Metastatic Lung Carcinoma in the Adrenal Gland (tissue), 1 donor: ENCODE data around the genes TBX21 and SKAP1.

DNA sequence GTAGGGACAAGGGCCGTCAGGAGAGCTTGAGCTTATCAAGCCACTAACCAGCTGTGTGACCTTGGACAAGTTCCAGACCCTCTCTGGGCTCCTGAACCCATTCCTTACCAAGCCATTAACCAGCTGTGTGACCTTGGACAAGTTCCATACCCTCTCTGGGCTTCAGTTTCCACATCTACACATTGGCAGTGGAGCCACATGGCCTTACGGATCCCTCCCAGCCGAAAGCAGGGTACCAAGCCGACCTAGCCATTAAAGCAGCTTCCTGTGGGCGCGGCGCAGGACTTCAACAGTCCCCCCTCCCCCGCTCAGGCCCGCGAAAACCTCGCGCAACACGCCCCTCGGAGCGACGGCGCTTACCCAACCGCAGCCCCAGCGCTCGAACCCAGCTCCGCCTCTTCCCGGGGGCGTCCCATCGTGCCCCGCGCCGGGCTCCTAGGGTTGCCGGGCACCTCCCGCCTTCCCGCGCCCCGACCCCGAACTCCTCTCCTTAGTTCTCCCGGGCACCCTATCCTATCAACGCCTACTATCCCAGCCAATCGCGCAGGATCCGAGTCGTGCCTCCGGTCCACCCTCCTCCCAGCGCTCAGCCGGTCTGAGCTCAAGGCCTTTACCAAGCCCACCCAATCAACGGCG is 565 bp upstream of the KPNB1 start:
- PRO-cap, result bidirectional peak, plus-strand start at position 415 of the sequence, minus-strand start at position 381 of the sequence; bidirectional peak, plus-strand start outside the sequence, minus-strand start at position 581 of the sequence

GRCh38 chr17:47683213-47684148 is 10.5 kb upstream of the TBKBP1 start:
- PRO-cap, result no peak

DNA sequence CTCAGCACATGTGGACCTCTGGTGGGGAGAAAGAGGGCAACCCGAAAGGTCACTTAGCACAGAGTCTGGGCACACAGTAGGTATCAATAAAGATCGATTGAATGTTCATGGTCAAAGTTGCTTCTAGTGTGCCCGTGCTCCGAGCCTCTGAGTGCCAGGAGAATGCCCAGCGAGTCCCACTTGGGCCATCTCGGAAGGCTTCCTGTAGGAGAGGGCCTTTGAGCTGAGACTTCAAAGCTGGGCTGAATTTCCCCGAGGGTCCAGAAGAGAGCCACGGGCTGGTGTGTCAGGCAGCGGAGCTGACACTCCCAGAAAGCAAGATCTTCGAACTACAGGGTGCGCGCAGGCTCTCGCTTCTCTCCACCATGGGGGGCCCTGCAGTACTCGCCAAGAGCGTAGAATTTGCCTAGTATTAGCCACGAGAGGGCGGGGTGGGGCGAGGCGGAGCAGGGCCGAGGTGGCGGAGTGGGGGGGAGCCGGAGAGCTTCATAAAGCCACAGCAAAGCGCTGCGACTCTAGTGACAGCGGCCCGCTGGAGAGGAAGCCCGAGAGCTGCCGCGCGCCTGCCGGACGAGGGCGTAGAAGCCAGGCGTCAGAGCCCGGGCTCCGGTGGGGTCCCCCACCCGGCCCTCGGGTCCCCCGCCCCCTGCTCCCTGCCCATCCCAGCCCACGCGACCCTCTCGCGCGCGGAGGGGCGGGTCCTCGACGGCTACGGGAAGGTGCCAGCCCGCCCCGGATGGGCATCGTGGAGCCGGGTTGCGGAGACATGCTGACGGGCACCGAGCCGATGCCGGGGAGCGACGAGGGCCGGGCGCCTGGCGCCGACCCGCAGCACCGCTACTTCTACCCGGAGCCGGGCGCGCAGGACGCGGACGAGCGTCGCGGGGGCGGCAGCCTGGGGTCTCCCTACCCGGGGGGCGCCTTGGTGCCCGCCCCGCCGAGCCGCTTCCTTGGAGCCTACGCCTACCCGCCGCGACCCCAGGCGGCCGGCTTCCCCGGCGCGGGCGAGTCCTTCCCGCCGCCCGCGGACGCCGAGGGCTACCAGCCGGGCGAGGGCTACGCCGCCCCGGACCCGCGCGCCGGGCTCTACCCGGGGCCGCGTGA is at the start of gene TBX21:
Gene TBX21 (plus strand): TSS at position 518 of the 1,104 bp plus-strand sequence.
- PRO-cap, result unidirectional peak, plus-strand start at position 518 of the sequence

DNA sequence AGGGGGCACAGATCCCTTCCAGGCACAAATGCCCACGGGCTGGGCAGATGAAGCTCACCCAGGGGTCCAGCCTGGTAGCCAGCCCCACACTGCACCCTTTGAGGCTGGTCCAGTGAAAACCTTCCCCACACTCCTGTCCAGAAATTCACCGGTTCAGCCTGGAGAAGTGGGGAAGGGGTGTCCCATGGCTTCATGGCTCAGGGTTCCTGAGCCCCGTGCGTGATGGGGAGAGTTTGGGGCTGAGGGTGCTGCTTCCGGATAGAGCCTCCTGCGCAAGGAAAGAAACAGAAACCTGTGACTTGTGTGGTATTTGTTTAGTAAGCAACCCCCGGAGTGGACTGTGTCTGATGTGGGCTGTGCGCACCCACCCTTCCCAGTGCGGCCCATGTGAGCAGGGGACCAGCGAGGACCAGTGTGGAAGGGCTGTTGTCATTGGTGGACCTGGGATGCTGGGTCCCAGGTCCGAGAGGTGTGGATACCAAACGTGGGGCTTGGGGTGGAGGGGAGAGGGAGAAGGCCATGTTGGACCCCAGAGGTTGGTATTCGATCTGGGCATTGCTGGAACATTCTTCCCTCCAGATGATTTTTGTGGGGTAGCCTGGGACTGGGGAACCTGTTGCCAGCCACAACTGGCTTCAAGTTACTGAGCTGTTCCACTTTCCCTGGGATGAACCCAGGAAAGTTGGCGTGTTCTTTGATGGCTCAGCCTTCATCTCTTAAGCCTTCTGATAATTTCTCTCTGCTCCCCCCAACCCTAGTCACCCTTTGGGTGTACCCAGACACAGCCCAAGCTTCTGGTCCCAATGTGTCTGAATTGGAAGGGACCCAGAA is 1.8 kb downstream of the TBX21 start:
- PRO-cap, result no peak

GRCh38 chr17:47830019-47830933 is 1.1 kb downstream of the MRPL10 start:
- PRO-cap, result no peak

DNA sequence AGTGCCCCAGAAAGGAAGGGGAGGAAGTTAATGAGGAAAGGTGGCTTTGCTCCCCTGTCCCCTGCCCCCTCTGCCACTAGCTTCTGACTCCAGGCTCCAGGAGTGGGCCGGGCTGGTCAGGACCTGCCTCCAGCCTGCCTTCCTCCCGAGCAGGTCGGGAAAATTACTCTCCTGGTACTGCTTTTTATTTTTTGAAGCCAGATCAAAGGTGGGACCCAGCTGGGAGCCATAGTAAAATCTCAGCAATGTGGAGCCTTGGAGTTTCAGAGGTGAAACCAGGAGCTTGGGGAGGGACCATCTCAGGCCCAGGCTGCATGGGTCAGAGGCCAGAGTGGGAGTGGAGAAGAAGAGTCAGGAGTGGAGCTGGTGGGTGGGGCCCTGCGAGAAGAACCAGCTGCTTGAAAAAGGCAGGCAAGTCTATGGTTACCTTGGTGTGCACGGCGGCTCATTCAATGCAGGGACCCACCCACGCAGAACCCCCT is 10.4 kb upstream of the SP2 start:
- PRO-cap, result no peak

DNA sequence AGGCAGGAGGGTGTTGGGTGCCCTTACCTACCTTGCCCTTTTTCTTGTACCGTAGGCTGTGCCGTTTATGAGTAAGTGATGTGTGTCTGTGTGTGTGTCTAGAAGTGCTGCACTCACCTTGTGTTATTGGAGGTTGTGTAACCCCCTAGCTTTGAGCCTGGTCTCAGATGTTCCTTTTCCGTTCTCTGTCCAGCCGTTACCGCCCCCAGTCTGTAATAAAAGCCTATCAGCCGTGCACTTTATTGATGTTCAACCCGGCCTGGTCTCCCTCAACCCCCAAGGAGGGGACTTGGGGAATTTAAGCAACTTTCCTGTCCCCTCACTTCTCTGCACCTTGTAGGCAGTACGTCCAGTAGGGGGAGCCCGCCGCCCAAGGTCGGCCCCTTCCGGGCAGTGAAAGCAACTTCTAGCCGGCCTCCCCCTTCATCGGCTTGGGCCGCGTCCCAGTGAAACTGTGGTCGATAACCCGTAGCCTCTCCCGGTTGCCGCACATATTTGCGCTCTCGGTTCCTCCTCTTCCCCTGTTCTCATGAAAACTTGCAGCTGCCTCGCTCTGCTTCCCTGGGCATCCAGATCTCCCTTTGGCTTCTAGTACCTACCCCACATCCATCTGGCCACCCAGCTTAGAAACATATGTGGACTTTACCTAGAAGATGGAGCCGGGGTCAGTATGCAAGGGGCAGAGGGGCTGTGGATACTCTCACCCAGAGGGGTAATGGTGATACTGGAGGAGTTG is 7.9 kb downstream of the PNPO start:
- PRO-cap, result unidirectional peak, minus-strand start at position 431 of the sequence

DNA sequence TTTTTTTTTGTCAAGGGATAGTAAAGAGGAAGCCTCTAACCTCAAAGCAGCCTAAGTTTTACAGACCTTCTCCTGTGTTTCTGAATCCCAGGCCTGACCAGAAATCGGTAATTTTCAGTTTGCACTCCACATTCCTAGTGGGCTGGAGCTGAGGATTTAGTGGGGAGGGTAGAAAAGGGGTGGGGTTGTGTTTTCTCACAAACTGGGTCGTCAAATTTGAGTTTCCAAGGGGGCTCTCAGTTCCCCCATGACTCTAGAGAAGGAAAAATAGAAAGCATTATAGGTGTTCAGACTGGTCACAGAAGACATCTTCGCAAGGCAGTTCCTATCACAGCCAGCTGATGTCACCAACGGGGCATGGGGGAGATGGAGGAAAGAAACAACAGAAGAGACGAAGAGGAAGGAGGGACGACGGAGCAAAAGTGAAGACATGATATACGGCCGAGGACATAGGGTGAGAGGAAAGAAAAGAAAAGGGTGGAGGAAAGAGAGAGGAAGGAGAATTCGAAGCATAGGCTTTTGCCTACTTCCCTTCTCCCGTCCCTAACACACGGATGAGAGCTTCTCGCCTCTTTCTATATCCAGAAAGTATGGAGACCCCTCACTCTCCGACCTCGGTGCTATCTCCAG is 26.3 kb downstream of the COPZ2 start:
- PRO-cap, result unidirectional peak, plus-strand start at position 385 of the sequence

DNA sequence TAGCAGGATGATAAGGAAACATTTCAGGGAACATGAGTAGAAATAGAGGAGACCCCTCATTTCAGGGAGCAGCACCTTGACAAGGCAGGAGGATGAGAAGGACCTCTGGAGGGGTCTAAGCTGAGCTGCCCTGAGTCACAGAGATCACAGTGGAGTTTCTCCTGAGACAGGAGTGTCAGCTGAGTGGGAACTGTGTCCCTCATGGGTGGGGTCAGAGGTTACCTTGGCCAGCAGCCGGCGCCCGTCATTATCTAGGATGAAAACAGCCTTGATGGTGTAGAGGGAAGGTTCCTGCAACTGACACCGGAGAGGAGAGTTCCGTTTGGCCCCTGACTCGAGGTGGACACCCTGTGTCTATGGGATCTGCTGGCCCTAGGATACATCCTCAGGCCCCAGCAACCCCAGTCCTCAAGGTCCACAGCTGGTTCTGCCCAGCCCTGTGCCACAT is 944 bp downstream of the COPZ2 start:
- PRO-cap, result no peak

DNA sequence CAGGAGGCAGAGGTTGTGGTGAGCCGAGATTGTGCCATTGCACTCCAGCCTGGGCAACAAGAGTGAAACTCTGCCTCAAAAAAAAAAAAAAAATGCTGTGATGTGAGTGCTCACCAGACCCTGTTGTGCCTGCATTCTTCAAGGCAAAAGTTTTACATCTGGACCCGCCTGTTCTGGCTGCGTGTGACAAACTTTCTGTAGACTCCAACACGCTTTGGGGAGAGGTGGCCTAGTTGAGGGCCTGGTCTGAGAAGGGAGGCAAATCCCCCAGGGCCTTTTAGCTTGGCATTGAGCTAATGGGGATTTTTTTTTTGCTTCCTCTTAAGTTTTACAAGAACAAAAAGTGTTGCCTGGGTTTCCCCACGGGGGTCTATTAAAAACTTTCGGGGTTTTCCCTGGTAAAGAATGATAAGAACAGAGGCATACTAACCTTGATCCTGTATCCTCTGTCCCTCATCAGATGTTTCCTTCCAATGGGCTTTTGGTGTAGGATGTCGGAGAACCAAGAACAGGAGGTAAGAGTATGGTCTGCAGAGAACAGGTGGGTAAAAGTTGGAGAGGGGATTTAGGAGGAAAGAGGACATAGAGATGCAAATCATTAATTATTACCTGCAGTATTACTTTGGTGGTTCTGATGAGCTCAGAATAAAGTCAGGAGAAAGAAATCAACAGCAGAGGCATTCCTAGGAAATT is 4.2 kb downstream of the SNX11 start:
- PRO-cap, result no peak

GRCh38 chr17:48429852-48430417 is at the start of gene SKAP1:
Gene SKAP1 (minus strand): TSS chr17:48430214.
- PRO-cap, result unidirectional peak, minus-strand start at chr17:48430212

GRCh38 chr17:48472393-48472732 is 42.3 kb upstream of the SKAP1 start:
- PRO-cap, result no peak

GRCh38 chr17:48492481-48493195 is 38.2 kb downstream of the HOXB1 start:
- PRO-cap, result no peak

- PRO-cap, result no peak
Measured at GRCh38 chr17:48528638-48529195, 2.1 kb downstream of the HOXB1 start.

DNA sequence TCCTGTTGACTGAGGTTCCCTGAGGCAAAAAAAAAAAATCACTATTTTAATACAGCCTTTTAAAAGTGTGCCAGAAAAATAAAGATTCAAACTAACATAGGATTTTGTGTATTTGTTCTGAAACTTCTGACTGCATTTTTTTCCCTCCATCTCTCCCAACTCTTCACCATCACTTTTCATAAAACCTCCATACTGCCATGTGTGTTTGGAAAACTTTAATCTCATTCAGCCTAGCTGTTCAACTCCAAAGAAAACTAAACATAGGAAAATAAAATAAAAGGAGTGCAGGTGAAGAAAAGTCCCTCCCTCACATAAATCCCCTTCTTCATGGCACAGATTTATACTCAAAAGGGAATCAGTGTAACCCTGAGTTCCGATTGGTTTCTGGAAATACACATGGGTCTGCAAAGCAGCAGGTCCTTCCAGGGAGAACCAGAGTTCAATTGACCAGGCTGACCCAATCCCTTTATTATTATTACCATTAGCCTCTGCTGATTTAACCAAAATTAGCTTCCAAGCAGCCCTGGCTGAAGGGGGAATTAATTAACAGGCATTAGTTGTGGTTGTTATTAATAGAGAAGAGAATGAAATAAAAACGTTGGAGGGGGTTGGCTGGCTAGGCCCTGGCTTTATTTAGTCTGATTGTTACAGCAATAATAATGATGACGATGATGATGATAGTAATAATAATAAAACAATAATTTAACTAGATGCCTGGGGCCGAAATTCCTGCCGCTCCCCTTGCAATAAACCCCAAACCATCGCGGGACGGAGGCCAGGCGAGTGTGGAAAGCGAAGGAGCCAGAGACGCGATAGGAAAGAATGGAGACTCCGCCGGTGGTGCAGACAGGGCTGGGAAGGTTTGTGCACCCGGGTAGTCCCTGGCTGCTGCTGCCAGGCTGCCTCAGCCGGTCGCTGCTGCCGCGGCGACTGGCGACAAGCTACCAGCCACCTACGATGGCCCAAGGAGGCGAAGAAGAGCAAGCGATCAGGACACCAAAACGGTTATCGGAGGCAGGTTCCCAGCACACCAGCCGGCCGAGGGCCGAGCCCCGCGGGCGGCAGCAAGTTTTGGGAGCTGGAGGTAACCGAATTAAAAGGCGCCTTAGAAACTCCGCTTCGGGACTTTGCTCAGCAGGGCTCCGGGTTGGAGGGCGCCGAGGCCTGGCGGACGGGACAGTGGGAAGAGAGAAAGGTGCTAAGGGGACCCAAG is 9.2 kb upstream of the HOXB2 start:
- PRO-cap, result no peak

GRCh38 chr17:48558456-48558899 is 13.6 kb upstream of the HOXB2 start:
- PRO-cap, result no peak

- PRO-cap, result no peak
Measured at GRCh38 chr17:48579170-48579530, 1.0 kb upstream of the HOXB4 start.

DNA sequence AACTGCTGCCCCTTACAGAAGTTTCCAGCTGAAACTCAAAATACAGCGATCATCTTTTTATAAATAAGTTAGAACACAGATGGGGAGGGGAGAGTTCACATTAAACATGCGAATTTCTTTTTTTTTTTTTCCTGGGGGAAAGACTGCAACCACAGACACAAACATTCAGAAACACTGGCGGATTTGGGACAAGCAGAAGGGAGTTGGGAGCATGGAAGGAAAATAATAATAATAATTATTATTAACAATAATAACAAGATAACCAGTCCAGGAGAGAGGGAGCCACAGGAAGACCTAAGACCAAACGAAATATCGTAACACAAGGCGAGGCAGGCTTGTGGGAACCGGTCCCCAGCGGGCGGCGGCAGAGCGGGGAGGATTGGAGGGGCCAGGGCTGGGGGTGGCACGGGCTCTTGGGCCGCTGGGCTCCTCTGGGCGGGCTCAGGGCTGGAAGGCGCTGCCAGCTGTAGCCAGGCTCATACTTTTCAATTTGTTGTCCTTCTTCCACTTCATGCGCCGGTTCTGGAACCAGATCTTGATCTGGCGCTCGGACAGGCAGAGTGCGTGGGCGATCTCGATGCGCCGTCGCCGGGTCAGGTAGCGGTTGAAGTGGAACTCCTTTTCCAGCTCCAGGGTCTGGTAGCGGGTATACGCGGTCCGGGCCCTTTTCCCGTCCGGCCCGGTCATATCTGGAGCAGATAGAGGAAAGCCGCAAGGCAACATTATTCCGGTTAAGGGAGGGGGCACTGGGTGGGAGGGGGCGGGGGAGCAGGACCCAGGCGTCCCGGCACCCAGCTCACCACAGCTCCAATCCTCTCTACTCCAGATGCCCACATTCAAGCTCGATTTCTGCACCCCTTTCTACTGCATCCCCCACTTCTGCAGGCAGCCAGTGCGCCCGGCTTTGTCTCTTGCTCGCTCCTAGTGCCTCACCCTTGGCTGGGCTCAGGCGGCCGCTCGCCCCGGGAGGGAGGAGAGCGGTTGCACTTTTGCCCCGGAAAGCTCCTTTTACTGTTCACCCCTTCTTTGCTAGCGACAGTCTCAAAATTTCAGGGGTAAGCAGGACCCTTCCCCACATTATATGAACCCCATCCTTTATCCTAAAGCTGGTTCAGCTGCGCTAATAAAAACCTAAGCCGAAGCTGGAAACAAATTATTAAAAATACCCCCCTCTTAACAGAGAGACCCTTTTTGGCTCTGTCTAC is 1.4 kb downstream of the HOXB5 start:
- PRO-cap, result no peak

DNA sequence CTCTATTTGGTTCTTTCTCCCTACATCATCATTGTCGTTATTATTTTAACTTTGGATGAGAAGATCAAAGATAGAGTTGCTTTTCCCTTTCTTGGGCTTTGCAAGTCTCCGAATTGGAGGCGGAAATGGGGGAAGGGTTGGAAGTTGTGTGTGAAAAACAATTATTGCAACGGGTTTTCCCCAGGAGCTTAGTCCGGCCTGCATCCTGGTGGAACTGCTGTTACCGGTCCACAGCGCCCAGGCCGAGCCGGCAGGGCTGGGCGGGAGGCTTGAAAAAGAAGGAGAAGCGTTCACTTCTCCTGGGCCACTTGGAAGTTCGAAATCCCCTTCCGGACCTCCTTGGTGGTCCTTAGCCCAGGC is 639 bp upstream of the HOXB5 start:
- PRO-cap, result no peak

DNA sequence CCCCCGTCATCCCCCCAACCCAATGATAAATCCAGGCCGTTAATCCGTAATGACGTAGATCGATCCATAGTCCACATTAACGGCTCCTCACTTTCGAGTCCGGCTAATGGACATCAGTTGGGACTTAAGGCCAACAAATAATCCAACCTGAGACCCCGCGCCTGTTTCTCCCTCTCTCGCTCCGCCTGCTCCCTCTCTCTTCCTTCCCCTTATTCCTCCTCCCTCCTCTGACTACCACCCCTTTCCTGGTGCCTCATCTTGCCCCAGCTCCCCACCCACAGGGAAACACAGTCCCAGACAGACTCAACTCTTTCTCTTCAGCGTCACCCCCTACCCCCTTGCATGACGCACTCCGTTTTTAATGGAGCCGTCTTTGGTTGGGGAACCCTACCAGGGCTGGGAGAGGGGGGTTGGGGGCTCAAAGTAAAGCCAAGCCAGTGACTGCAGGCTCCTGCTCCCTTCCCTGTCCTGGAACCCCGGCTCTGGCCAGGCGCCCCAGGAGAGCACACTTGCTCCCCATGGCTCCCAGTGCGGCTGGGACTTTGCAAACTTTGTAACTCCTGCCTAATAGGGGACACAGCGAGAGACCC is 3.5 kb upstream of the HOXB5 start:
- PRO-cap, result no peak